Helper T cell (primary cell): ENCODE measurements around the gene ATP6V1G1.

DNA sequence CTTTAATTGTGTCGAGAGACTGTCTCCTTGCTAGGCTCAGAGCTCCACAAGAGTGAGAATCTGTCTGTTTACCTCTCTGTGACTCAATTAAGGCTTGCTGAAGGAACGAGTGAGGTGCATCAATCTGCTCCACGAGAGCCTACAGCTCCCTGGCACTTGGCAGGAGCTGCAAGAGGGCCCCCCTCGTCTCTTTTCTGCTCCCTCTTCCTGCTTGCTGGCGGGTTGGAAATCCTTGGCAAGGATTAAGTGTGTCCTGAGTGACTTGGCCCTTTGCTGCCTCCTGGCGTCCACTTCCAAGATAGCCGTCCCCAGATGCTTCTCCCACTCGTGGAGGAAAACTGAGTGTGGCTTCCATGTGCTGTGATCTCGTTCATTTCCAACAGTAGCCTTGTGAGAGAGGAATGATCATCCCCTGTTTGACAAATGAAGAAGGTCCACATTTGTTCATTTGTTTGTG lies 191.8 kb downstream of the RGS3 start:
- PRO-cap, 2 experiments, result no peak in any of the 2 experiments

GRCh38 chr9:113687897-113688584 lies 188.1 kb upstream of the ZNF618 start:
- PRO-cap, 2 experiments, result no peak in any of the 2 experiments

DNA sequence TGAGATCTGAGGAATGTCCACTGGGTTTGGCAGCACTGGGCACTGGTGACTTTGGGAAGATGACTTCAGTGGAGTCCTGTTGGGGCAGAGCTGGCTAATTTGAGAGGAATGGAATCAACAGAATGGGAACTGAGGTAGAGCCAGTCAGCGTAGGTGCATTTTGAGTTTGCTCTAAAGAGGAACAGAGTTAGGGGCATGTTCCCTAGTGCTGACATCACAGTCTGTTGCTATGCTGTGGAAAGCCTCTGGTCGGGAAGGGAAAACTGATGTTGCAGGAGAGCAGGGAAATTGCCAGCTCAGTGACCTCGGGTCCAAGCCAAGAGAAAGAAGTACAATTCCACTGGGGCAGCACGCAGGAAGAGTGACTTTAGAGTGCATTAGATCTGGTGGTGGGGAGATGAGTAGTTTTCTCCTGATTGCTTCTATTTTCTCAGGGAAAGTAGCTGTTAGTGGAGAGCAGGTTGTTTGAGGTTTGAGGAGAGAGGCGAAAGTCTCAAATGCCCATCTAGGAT lies 57.0 kb downstream of the ZNF618 start:
- PRO-cap, 2 experiments, result no peak in any of the 2 experiments

DNA sequence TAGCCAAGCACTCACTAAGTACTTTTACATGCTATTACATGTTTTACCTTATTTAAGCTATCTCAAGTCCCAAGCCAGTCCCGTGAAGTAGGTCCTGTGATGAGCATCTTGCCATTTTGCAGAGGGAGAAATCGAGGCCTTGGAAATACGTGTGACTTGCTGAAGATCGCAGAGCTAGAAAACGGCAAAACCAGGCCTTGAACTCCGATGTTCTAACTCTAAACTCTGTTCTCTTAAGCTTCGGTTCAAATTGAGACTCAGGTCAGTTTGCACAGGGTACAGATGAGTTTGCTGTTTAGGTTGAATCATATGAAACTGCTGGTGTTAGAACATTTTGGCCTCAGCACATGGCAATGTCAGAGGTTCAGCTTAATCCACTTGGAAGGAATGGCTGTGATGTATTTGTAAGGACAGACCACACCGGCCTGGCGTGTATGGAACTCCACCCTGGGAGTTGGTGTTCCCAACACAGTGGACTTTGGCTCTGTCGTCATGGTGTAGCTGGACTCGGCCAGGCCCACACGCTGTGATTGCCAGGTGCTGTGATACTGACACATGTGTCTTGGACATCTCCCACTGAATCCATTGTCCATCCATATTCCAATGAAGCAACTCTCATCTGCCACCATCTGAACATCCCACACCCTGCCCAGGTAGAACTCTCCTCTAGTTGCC lies 90.2 kb downstream of the ZNF618 start:
- PRO-cap, 2 experiments, result no peak in any of the 2 experiments

DNA sequence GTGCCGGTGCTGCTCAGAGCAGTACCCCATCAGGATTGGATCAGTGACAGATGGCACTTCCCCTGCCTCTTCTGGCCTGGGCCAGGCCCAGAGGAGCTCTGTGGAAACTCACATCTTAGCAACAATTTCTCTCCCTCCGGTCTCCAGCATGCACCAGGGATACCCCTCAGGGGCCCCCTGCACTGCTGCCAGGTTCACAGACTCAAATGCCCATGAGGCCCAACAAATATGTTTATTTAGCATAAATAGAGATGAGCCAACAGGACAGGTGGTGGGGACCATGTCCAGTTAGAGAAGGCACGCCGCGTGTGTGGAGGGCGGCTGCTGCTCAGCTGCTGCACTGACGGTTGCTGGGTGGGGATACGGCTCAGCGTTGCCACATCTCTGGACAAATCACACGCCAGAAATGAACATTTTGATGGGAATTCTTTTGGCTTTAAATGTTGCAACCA lies 89.1 kb downstream of the AMBP start:
- PRO-cap, 2 experiments, result no peak in any of the 2 experiments

DNA sequence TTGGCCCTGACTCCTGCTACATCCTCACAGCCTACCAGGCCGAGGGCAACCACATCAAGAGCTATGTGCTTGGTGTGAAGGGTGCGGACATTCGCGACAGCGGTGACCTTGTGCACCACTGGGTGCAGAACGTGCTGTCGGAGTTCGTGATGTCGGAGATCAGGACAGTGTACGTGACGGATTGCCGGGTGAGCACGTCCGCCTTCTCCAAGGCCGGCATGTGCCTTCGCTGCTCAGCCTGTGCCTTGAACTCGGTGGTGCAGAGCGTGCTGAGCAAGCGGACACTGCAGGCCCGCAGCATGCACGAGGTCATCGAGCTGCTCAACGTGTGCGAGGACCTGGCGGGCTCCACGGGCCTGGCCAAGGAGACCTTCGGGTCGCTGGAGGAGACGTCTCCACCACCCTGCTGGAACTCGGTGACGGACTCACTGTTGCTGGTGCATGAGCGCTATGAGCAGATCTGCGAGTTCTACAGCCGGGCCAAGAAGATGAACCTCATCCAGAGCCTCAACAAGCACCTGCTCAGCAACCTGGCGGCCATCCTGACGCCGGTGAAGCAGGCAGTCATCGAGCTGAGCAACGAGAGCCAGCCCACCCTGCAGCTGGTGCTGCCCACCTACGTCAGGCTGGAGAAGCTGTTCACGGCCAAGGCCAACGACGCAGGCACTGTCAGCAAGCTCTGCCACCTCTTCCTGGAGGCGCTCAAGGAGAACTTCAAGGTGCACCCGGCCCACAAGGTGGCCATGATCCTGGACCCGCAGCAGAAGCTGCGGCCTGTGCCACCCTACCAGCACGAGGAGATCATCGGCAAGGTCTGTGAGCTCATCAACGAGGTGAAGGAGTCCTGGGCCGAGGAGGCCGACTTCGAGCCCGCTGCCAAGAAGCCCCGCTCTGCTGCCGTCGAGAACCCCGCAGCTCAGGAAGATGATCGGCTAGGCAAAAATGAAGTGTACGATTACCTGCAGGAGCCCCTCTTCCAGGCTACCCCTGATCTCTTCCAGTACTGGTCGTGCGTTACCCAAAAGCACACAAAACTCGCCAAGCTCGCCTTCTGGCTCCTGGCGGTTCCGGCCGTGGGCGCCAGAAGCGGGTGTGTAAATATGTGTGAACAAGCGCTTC lies 28.8 kb downstream of the AMBP start:
- PRO-cap, 2 experiments, result no peak in any of the 2 experiments

DNA sequence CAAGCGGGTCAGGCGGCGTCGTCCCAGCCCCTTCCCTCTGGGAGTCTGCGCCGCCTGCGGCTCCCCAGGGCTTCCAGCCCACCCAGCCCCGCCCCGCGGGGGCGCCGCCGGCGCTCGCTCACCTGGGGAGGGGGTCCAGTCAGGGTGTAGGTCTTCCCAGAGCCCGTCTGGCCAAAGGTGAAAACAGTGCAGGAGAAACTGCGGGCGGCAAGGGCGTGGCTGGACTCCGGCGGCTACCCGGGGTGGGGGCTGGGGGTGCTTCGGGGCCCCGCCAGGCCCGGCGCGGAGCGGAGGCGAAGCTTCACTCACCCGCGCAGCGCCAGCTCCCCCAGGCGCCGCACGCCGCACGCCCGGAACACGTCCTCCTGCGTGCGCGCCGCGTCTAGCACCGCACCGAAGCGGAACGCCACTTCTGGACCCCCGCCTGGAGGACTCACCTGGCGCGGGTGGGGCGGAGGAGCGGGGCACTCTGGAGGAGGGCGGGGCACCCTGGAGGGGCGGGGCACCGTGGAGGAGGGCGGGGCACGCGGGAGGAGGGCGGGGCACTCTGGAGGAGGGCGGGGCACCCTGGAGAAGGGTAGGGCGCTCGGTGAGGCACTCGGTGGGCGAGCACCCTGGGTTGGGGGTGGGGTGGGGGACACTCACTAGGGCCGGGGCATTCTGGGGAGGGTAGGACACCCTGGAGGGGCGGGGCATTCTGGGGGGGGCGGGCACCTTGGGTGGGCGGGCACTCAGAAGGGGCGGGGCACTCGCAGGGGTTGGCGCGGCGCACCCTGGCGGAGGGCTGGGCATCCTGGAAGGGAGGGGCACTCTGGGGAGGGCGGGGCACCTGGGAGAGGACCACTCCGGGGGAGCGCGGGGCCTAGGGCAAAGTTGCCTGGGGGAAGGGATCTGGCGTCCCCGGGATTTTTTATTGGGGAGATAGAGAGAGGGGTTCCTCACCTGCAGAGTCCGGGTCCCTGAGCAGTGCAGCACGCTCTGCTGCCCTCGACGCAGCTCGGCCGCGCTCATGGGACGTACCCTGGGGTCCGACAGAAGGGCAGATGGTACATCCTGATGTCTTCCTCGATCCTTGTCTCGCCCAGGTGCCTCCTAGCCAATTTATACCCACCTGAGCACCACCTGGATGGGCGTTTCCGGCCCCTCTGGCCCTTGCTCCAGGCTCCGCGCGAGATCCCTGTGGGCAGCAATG lies 703 bp downstream of the KIF12 start:
- PRO-cap, 2 experiments, result no peak in any of the 2 experiments

DNA sequence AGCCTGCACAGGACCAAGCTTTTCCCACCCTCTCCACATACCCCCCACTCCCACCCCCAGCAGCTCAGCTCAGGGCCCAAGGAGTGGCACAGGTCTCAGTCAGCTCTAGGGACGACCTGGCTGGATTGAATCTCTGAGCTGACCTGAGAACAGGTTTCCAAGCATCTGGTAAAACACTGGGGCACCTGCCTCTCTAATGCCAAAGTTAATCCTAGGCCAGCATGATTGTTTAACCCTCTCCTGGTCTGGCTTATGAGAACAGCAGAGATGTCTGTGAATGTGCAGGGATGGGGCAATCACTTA lies 520 bp upstream of the KIF12 start:
- PRO-cap, 2 experiments, result no peak in any of the 2 experiments

DNA sequence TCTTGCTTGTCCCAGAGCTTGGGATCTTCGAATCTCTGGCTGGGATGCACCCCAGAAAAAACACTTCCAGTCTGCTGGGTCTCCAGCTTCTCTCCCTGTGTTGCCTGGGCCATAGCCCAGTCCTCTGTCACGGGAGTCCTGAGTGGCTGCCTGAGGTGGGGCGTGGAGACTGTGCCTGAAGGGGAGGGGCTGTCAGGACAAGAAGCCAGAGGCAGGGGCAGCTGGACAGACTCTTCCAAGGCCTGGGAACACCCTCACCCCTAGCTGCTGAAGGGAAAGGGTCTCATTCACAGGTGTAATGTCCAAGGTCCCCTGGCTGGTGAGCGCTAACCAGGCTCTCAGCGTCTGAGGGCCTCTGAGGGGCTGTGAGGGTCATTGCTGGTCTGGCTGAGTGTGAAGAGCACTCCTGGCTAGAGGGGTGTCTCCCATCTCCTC lies 20.4 kb upstream of the COL27A1 start:
- PRO-cap, 2 experiments, result no peak in any of the 2 experiments

- PRO-cap, 2 experiments, result no peak in any of the 2 experiments
Observed at GRCh38 chr9:114348506-114349580, 19.2 kb downstream of the ORM2 start.

- PRO-cap, 2 experiments, result no peak in any of the 2 experiments
Observed at GRCh38 chr9:114363883-114364712, 23.7 kb downstream of the AKNA start.

GRCh38 chr9:114367583-114368589 lies 19.9 kb downstream of the AKNA start:
- PRO-cap, 2 experiments, result no peak in any of the 2 experiments

GRCh38 chr9:114452717-114453400 lies 52.4 kb downstream of the WHRN start:
- PRO-cap, 2 experiments, result peak in 1 of 2 experiments; most common minus-strand start chr9:114452966 (in 1)

GRCh38 chr9:114587259-114588174 lies at the start of gene ATP6V1G1:
Gene ATP6V1G1, plus strand, starts transcription at chr9:114587769.
- PRO-cap, 2 experiments, result peak in 2 of 2 experiments; most common plus-strand start chr9:114587824 (in 2); most common minus-strand start chr9:114587600 (in 2)

DNA sequence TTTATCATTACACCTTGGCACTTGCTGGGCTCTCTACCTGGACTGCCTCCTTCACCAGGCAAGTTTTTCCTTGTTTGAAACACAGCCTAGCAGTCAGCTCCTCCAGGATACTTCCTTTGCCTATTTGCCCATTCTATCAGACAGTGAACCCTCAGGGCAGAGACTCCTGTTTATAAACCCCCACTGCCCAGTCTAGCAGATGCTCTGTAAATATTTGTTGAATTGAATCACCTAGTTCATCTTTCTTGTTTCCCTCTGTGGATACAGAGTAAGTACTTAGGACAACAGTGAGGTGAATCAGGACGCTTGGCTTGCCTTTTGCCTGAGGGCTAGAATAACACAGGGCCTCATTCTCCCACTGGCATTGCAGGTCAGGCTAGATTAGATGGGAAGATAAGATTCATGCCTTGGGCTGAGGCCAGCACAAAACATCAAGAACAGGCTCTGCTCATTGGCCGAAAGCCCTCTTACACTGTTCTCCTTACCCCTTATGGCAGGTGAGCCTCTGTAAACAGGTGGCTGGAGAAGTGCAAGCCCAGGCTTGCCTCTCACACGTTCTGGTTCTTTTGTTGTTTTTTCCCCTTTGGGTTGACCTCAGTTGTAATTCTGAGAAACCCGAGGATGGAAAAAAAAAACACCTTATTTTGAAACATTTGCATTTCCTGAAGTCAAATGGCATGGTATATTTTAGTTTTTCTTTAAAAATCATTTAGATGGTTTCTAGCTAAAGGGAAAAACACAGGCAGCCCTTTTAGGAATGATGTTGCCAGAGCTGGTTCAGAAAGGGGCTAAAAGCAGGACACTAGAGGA lies 22.2 kb downstream of the TNFSF8 start:
- PRO-cap, 2 experiments, result no peak in any of the 2 experiments

- PRO-cap, 2 experiments, result no peak in any of the 2 experiments
Observed at GRCh38 chr9:115672335-115673647, 480.8 kb upstream of the PAPPA start.

GRCh38 chr9:115760695-115761176 lies 392.9 kb upstream of the PAPPA start:
- PRO-cap, 2 experiments, result no peak in any of the 2 experiments

GRCh38 chr9:115923590-115924311 lies 229.8 kb upstream of the PAPPA start:
- PRO-cap, 2 experiments, result no peak in any of the 2 experiments

DNA sequence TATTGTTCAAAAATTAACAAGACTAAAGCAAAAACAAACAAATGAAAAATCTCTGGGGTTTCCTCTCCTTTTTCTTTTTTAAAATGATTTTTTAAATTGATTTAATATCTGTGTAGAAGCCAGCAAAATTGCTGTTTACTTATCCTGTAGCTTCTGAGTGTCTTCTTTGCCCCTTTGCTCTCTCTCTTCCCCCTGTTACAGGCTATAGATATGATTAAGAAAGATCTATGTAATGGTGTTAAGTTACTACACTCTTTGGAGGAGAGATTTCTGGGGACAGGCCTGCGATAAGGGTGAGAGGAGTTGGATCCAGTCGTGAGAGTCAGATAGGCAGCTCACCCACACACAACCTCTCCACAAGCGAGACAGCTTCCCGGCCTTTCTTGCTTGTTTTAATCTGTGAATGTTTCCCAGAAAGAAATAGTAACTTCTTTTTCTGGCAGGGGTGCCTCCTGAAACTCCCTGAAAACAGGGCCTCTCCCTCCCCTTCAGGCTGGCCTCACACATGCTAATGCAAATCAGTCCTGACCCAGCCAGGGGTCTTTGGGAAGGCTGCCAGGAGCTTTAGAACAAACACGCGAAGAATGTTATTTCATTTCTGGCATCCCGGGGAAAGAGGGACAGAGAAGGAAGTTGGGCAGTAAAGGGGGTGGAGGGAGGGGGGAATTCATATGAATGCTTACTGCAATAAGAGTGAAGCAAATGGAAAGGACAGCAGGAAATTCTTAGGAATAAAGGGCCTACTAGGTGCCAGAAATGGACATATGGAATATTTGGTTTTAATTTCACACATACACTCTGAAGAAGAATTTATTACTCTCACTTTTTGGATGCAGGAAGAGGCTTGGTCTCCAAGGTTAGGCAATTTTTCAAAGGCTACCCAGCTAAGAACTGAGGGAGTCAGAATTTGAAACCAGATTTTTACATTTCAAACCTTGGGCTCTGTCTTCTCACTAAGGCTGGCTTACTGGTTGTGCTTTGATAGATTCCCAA lies 215.9 kb upstream of the TRIM32 start:
- PRO-cap, 2 experiments, result no peak in any of the 2 experiments

- PRO-cap, 2 experiments, result no peak in any of the 2 experiments
Observed at GRCh38 chr9:116837396-116838059, 150.4 kb downstream of the TRIM32 start.